ENCODE data around the gene EN1.

GRCh38 chr2:113709261-113709840, 47.1 kb downstream of the SLC35F5 start:
- PRO-cap, result no peak
- RRBS, result no CpG with 5 or more reads among the region's 8 CpGs

- PRO-cap, result bidirectional peak, plus-strand start at chr2:113757324, minus-strand start at chr2:113757180
- RRBS, result no CpG with 5 or more reads among the region's 26 CpGs
These were observed 587 bp upstream of the SLC35F5 start for GRCh38 chr2:113756908-113757549.

GRCh38 chr2:113876592-113877336, 13.1 kb upstream of the ACTR3 start:
- PRO-cap, result no peak
- RRBS, result no CpG with 5 or more reads among the region's 15 CpGs

- PRO-cap, result no peak
- RRBS, result no CpG with 5 or more reads among the region's 4 CpGs
These were observed 8.2 kb upstream of the ACTR3 start for GRCh38 chr2:113881707-113882031.

DNA sequence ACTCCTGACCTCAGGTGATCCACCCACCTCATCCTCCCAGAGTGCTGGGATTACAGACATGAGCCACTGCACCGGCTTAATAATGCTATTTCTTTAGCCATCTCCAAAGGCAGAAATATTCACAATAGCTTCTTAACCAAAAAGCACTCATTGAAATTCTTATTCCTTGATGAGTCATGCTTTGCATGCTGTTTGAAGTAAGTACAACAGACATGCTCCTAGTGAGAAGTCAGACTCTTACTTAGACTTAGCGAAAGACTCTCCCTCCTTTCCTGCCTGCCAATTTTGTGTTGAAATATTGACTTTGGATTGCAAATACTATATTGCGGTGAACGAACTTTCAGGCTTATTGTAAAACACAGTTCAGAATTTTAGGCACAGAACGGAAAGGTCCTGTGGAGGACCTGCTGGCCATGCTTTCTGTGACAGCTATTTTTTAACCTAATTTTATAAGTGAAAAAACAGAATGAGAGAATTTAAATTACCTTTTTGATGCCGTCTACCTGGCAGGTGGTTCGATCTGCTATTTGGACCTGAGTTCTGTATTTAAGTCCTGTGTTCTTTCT, 4.5 kb downstream of the ACTR3 start:
- PRO-cap, result no peak
- RRBS, result no CpG with 5 or more reads among the region's 7 CpGs

GRCh38 chr2:114661877-114662203, 219.4 kb downstream of the DPP10 start:
- PRO-cap, result no peak
- RRBS, result 72% methylated on average over 7 of the region's 18 CpGs

DNA sequence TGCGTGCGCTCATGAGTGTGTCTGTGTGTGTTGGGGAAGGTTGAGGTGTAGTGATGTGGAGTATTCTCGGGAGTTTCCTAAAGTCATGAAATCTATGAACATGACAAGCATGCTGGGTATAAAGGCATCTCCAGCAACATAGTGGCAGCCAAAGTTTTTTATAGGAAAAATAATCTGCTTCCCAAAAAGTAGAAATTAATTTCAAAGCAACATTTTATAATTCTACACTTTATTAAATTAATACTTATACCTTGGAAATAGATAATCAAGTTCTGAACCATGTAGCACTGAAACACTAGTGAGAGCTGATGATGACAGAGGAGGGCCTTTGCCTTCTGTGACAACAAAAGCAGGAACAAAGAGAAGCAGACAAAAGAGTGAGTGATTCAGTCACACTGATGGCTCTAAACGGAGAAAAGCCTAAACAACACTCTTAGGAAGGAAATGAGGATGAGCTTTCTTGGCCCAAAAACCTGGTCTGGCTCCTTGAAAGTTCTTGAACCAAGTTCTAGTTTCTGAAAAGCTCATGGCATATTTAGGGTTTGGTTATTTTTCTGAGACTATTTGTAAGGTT, 271.8 kb downstream of the DPP10 start:
- PRO-cap, result no peak
- RRBS, result no CpG with 5 or more reads among the region's 4 CpGs

- PRO-cap, result no peak
- RRBS, result no CpG with 5 or more reads among the region's 3 CpGs
These were observed 33.5 kb upstream of the CCDC93 start for GRCh38 chr2:118047293-118047834.

- PRO-cap, result bidirectional peak, plus-strand start at chr2:118604592, minus-strand start at chr2:118604467
- RRBS, result no CpG with 5 or more reads among the region's 6 CpGs
These were observed 243.1 kb downstream of the EN1 start for GRCh38 chr2:118604271-118604878.

GRCh38 chr2:118642463-118642775, 205.0 kb downstream of the EN1 start:
- PRO-cap, result no peak
- RRBS, result no CpG with 5 or more reads among the region's 2 CpGs

- PRO-cap, result no peak
- RRBS, result 34% methylated on average over 22 of the region's 45 CpGs
These were observed at the start of gene EN1 for GRCh38 chr2:118847492-118848117. EN1 (minus strand) TSS chr2:118847648.

DNA sequence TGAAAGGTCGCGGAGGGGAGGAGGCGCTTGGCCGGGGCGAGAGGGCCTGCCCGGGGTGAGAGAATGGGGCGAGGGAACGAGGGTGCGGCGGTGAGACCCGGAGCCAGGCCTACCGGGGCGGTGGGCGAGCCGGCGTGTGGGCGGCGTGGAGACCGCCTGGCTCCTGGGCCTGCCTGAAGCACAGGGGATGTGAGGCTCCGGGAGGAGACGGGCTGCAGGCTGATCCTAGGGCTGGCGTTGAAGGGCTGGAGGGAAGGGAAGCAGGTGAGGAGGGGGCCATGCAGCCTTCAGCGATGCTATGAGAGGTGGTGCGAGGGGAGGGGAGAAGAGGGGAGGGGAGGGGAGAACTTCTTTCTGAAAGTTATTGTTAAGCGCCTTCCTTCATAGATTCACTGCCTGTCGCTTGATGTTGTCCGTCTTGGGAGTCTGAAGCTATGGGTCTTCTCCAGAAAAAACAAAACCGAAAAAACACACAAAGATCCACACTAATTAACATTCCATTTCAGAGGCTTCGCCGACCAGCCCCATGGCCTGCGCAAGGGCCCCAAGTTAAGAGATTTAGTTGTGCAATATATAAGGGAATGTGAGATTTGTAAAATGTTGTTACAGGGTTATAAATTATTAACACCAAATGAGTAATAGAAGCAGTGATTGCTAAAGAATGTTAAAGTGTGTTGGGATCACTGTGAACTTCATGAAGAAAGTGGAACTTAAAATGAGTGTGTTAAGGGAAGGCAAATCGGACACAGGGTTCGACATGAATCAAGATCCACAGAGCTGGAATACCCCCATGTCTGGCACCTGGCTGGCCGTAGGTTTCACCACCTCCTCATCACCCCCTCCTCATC, 700 bp downstream of the CFAP221 start:
- PRO-cap, result no peak
- RRBS, result 85% methylated on average over 12 of the region's 34 CpGs

DNA sequence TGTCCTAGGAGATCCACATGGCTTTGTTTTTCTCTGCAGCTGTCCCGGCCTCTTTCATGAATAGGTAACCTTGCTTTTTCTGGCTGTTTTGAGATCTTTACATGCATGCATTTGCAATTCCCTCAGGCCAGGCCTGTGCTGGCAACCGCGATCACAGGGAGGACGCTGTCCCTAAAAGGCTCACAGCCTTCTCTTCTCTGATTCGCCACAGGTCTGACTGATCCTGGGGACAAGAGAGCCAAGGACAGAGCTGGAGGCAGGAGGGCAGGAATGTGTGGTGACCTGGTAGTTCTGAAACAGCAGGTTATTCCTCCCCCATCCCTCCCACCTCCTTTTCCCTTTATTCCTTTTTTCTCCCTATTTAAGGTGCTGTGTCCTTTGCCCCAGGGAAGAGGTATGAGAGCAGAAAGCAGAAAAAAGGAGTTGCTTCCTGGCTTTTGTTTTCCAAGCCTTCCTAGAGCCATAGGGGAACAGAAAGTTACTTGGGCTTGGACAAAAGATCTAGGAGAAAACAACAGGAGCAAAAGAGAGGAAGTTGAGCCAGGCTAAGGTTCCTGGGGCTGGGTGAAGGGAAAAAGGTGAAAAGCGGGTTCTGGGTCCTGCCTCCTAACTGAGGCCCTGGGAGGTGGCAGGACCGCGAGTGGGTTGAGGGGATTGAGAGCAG, 21.9 kb downstream of the TMEM177 start:
- PRO-cap, result no peak
- RRBS, result no CpG with 5 or more reads among the region's 8 CpGs

DNA sequence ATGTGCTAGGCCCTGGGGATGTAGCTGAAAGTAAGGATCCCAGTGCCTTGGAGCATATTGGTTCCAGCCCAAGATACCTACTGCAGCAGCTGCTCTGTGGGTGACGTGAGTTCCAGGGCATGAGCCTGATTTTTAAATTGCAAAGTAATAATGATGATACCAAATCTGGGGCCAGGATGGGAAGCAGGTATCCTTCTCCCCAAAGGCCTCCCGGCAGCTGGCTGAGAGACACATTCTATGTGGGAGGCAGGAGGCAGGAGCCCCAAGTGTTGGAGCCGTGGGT, 52.2 kb downstream of the INHBB start:
- PRO-cap, result unidirectional peak, plus-strand start at position 57 of the sequence
- RRBS, result no CpG with 5 or more reads among the region's 3 CpGs

DNA sequence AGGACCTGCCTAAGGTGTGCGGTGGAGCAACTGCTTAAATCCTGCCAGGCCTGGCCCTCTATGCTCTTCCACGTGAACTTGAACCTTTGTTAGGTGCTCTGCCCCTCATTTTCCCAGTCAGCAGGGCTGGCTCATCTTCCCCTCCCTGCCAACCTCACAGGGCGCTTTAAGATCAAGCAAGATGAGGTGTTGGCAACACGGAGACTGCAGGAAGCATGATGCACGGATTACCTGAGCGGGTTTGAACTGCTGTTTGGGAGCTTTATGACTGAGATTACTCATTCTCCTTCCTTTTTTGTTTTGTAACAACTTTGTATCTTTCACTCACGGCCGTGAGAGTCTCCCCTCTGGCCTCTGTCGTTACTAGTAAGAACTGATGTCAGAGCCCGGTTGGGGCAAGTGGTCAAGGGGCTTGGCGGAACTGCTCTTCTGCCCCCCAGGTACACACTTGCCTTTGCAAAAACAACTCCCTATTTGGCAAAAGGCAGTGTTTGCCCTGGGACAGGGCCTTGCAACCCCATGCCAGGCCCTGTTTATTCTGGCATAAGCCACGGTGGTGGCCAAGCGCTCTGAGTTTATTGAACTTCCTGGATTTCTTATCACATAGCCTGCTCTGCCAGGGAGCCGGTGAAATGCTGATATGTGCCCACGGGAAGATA, 127.7 kb downstream of the INHBB start:
- PRO-cap, result no peak
- RRBS, result no CpG with 5 or more reads among the region's 15 CpGs

DNA sequence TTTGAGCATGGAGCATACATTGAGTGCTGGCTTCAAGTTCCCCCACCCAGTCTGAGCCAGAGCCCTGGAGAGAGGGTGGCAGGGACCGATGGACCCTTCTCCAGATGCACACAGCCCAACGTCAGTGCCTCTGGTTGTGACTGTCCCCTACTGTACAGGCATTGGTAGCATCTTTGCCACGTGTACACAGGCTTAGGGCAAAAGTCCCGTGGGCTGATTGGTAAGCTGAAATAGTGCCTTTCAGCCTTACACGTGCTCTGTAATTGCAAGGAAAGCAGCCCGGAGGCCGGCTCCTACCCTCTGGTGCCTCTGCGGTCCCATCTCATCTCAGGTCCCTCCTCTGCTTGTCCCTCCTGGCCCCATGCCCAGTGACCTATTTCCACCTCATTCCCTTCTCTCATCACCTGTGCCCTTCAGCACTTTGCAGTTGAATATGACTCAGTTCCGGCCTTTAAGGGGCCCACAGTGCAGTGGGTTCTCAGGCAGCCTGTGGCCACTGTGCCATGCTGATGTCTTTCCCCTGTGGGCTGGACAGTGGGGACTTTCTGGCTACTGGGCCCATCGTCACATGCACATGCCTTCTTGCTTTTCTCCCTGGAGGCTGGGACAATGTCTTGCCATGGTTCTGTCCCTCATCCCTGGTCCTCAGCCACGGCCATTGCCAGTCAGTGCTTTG, 154.2 kb downstream of the INHBB start:
- PRO-cap, result no peak
- RRBS, result no CpG with 5 or more reads among the region's 11 CpGs

DNA sequence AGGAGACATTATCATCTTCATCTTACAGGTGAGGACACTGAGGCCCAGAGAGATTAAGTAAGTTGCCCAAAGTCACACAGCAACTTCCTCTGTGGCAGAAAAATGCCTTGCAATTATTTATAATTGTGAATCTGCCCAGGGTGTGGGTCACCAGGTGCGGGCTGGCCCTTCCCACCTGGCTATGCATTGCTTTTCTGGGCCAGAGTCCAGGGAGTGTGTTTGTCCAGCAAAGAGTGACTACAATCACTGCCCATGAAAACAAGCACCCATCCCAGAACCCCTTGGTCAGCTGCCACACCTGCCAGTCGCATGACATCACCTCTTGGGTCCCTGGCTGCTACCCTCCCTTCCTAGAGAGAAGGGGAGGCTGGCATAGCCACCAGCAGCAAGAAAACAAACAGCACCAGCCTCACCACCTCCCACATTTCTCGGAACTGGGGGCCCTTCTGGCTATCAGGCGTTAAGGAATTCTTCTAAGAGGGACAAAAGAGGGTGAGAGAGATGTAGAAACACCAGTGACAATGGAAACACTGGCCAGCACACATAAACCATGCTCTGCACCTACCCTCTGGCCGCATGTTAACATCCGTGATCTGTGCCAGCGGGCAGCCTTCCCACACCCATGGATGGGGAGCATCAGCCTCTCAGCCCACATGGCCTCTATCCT, 109.8 kb upstream of the GLI2 start:
- PRO-cap, result no peak
- RRBS, result no CpG with 5 or more reads among the region's 7 CpGs

DNA sequence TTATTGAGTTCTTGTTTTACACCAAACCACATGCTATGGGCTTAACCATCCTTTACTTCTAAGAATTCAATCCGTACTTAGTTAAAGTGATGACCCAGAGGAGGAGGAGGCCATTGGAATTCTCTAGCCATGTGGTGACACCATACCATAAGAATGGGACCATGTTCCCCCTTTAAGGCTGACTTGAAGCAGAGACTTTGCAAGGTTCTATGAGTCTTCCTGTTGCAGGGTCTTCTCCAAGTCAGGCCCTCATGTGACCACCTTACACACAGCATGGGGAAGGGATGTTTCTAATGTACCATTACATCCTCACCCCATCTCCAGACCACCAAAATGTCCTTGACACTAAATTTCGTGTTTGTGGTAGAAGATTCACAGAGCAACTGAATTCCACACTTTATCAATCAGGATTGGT, 47.7 kb upstream of the GLI2 start:
- PRO-cap, result no peak
- RRBS, result no CpG with 5 or more reads among the region's 2 CpGs

DNA sequence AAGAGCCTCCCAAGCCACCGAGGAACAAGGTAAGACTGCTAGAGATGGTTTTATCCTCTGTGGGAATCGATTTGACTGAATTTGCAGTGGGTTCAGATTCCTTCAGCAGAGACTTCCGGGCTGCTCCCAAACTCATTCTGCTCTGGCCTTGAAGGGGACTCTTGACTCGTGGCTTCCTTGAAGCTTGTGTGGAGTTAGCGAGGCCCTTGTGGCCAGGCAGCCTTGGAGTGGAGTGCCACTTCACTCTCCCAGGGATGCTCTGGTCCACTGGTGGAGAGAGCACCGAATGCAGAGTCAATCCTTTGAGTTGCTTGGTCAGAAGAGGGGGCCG, 3.0 kb downstream of the GLI2 start:
- PRO-cap, result no peak
- RRBS, result no CpG with 5 or more reads among the region's 7 CpGs

DNA sequence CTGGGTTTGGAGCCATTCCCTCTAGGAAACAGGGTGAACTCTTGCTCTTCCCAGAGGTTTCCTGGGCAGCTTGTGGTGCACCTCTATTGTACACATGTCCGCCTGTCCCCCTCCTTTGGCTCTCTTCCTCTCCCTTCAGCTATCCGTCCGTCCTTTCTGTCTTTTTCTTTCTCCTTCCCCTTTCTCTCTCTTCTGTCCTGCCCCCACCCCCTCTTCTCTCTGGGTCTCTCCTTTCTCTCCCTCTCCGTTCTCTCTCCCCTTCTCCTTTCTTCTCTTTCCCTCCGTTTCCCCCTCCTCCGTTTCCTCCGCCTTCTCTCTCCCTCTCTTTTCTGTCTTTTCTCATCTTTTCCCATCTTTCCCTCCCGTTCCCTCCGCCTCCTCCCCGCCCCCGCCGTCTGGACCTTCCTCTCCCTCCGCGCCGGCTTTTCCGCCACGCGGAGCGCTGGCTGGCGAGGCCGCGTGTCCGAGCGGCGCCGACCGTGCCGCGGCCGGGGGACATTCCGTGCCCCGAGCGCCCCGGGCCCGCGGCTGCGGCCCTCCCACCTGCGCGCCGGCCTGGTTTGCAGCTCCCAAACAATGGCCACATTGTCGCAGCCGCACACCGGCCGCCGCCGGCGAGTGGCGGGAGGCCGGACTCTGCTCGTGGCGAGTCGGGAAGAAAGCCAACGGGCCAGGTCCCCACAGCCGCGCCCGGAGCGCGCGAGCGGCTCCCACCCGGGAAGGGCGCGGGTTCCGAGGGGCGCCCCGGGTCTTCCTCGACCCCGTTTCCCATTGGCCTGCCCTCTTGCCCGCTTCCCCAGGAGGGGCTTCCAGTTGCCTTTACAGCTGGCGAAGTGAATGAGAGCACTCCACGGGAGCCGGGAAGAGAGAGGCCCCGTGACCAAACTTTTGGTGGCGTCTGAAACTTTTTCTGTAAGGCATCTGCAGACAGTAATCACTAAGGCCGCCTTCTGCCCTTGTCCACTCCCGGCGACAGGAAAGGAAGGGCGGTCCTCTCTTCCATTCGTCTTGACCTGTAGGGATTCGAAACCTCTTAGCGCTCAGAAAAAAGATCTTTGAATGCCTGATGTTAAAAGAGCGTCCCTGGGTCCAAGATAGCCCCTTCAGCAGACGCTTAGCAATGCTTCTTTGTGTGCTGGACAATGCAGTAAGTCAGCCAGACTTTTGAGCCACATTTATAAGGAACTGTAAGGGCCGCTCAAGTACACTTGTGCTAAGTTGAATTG, 6.0 kb downstream of the GLI2 start:
- PRO-cap, result no peak
- RRBS, result 13% methylated on average over 37 of the region's 84 CpGs